ENCODE measurements around a stretch of chr11.

DNA sequence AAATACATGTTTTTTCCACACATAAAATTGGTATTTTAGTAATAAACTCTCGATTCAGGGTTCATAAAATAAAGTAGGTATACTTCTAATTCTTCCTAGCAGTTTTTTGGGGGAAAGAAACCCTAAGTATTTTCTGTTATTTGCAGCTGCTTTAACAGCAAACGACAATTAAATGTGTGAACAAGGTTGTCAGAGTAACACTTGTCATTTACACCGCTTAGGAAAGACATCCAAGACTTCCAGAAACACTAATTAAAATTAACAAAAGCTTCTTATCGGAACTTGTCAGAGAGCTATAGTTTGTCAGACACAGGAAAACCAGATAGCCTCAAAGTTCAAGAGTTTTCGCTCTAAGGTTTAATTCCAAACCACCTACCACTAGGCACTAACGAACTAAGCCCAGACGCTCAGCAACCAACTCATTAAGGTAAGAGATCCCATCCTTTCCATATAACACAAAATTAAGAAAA, 545 bp downstream of the IMMP1L start:
- CAGE, long polyA plus RNA = no peak
- RRBS = no CpG with 5 or more reads among the region's 7 CpGs

- CAGE, long polyA plus RNA = no peak
- RRBS = no CpG with 5 or more reads among the region's 9 CpGs
Observed at GRCh38 chr11:32396213-32396930, 39.0 kb downstream of the WT1 start.

GRCh38 chr11:32426627-32427508, 8.5 kb downstream of the WT1 start:
- CAGE, long polyA plus RNA = no peak
- RRBS = 4% methylated on average over 30 of the region's 65 CpGs

- CAGE, long polyA plus RNA = no peak
- RRBS = no CpG with 5 or more reads among the region's 46 CpGs
Observed at GRCh38 chr11:32433498-32434293, 1.6 kb downstream of the WT1 start.

- CAGE, long polyA plus RNA = no peak
- RRBS = no CpG with 5 or more reads among the region's 8 CpGs
Observed at GRCh38 chr11:32831081-32831774, 1.5 kb downstream of the PRRG4 start.

GRCh38 chr11:32892118-32892639, 432 bp upstream of the QSER1 start:
- CAGE, long polyA plus RNA = no peak
- RRBS = 1% methylated on average over 10 of the region's 35 CpGs

DNA sequence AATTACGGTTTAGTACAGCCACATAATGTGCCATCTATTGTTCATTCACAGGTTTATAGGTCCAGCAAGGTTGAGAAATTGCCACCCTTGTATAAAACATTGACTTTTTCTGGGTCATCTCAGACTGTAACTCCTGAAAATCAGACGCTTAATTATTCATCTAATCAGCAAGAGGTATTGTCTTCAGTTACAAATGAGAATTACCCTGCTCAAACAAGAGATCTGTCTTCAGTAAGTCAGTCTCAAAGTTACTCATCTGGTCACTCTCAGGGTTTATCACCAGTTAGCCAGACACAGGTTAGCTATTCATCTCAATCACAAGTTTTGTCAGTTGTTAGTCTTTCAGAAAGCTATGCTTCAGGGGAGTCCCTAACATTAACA, 40.1 kb downstream of the QSER1 start:
- CAGE, long polyA plus RNA = no peak
- RRBS = no CpG with 5 or more reads among the region's 2 CpGs

DNA sequence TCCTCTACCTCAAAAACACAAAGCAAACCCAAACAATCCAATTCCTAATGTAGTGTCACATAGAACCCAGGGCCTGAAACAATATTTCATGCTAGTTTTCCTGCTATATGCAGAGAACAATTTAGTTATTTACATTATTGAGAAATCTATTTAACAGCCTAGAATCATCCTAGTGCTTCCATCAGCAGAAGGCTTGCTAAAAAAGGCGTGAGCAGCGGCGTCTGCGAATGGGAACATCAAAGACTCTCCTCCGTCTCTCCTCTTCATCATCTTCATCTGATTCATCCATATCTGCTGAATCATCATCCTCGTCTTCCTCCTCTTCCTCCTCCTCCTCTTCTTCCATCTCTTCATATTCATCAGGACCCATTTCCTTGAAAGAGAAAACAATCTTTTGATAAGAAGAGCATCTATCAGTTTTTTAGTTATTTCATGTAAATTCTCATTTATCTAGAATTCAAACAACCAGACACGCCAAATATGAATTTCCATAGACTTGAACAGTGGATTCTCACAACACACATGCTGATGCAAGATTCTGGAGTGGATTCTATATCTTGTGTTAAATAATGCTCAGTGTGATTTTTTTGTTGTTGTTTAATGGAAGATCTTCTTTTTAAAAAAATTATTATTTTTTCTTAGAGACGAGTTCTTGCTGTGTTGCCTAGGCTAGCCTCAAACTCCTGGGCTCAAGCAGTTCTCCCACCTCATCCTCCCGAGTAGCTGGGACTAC, 5.7 kb upstream of the CD59 start:
- CAGE, long polyA plus RNA = no peak
- RRBS = no CpG with 5 or more reads among the region's 9 CpGs

GRCh38 chr11:33892743-33893439, 1.0 kb upstream of the LMO2 start:
- CAGE, long polyA plus RNA = no peak
- RRBS = no CpG with 5 or more reads among the region's 11 CpGs

GRCh38 chr11:33921195-33921634, 29.3 kb upstream of the LMO2 start:
- CAGE, long polyA plus RNA = no peak
- RRBS = no CpG with 5 or more reads among the region's 5 CpGs

DNA sequence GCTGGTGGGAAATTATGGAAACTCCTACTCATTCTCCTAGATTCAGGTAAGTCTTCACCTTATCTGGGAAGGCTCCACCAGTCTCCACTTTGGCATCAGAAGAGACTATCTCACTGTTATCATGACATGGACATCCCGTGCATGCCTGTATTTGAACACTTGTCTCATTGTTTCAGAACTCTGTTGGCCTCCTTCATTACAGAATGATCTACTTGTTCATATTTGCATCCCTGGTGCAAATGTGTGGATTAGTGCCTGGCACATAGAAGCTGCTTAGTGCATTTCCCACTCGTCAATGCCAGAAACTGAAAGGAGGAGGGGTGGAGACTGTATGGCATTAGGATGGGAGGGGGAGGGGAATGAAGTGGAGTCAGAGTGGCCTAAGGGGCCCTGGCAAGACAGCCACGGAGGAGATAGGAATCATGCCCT, 54.0 kb upstream of the CAPRIN1 start:
- CAGE, long polyA plus RNA = no peak
- RRBS = no CpG with 5 or more reads among the region's 3 CpGs

GRCh38 chr11:34034097-34034475, 17.4 kb upstream of the CAPRIN1 start:
- CAGE, long polyA plus RNA = no peak
- RRBS = no CpG with 5 or more reads among the region's 5 CpGs

DNA sequence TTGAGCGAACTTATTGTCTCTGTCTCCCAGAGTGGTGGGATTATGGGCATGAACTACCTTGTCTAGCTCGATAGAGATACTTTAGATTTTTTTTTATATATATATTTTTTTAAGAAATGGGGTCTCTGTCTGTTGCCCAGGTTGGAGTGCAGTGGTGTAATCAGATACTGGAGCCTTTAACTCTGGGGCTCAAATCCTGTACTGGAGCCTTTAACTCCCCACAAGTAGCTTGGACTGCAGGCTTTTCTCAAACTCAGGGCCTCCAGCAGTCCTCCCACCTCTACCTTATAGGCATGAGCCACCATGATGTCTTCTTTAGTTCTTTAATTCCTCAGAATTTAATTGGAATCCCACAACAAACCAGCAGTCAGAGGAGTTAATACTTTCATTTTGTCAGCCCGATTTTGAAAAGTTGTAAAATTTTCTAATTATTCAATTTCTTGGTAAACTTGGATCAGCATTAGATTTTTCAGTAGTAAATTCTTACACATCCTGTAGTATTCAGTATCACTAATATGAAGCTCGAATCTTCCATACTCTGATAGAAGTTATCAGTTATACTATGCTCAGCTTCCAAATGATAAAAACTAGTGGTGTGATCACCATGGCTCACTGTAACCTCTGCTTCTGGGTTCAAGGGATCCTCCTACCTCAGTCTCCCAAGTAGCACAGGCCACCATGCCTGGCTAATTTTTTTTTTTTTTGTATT, 12.2 kb upstream of the NAT10 start:
- CAGE, long polyA plus RNA = no peak
- RRBS = no CpG with 5 or more reads among the region's 4 CpGs

DNA sequence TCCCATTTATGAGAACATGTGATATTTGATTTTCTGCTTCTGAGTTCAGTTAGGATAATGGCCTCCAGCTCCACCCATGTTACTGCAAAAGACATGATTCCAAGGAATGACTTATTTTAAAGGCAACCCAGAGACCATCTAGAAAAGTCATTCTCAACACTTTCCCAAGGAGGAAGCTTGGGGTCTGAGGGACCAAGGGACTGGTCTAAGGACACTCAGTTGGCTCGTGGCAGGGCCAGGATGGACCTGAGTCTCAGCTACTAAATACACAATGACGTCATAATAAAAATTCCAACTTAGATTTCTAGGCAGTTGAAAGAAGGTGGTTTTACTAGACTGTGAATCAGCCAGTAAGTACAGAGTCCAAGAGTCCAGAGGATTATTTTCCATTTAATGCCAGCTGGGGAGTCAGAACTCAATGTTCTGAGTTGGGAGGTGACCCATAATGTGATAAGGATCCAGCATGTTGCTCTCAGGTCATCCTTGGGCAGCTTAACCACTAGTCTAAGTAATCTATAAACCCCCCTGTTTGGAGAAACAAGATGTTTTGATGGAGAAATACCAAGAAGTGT, 39.4 kb downstream of the ABTB2 start:
- CAGE, long polyA plus RNA = no peak
- RRBS = no CpG with 5 or more reads among the region's 2 CpGs

DNA sequence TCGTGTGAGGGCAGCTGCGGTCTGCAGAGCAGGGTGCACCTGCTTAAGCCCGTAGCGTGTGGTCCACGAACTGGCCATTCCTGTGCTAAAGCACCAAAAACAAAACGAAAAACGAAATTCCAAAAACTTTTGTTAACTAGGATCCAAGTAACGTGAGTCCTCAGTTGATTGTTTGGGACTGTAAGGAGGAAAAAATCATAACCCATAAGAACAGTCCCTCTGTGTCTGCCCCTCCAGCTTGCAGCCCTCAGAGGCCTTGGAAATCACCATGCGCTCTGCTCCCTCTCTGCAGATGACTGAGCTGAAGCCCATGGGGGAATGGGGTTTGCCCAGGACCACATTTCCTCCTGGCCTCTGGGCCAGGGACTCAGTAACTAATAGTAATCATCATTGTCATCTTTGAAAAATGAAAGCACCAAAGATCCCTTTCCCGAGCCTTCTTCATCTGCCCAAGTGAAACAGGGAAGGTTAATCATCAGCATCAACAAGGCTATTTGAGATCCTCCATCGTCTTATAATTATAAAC, 24.5 kb downstream of the ELF5 start:
- CAGE, long polyA plus RNA = no peak
- RRBS = no CpG with 5 or more reads among the region's 11 CpGs

DNA sequence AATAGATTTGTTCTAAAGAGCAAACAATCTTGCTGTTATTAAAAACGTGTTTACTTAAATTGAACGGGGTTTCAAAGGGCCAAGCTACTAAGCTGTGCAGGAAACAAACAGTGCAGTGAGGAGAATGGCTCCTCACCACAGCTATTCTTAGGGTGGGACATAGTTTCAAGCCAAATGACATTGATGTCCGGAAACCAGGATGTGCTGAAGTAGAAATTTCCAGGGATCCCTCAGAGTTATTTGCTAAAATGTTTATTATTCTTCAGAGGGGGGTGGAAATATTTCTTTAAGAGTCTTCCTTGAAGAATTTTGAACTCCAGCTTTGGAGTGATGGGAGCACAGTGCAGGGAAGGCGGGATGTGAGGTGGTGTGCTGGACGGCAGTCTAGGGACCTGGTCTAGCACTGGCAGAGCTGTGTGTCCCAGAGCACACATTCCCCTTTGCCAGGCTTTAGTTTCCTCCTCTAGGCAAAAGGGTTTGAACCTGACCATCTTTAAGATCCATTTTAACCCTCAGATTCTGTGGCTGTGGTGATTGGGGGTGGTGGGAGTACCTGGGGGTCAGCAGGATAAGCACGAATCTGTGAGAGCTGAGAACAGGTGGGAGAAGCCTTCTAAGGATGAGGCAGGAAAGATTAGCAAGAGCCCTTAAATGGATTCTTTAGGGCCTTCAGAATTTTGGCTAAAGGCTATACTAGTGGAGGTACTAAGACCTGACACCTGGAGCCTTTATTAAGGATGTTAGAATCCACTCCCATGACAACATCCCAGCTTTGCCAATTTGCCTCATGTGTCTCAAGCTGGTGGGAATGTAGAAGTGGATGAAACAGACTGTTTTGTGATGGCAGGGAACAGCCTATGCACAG, 3.8 kb downstream of the EHF start:
- CAGE, long polyA plus RNA = no peak
- RRBS = no CpG with 5 or more reads among the region's 6 CpGs

DNA sequence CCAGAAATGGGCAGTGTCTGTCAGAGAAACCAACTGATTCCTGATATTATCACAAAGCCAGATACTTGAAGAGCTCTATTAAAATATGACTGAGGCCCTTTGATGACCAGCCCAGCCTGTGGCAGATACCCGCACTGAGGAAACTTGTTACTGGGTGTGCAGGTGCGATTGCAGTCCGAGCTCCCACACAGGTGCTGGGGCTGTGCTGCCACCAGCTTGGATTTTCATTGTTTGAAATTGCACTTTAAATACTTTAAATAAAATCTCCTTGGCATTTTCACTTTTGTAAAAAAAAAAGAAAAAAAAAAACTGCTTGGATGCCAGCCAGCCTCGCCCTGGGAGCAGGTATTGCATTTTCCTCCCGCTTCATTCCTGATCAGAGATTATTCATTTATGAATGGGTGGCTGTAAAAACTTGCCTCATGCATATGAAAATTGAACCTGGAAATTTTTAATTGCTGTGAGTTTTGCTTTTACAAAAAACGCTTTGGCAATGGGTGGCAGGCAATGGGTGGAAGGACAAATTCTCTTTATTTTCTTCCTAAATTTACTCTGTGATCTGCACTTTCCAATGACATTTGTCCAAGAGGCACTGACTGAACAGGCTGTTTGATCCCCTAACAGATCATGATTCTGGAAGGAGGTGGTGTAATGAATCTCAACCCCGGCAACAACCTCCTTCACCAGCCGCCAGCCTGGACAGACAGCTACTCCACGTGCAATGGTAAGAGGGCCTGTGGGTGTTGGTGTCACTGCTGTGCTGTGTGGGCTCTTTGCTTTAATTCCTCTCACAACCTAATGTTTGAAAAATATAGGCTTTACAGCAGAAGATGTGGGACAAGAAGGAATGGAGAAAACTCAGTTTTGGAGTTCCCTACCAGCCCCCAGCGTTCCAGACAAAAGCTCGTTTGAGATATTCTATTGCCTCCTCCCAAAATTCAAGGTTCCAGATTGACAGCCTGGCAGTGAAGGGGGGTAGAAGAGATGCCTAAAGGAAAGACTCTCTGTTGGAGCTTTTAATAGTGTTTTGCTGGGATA, 21.4 kb downstream of the EHF start:
- CAGE, long polyA plus RNA = no peak
- RRBS = no CpG with 5 or more reads among the region's 11 CpGs

- CAGE, long polyA plus RNA = no peak
- RRBS = no CpG with 5 or more reads among the region's 4 CpGs
Observed at GRCh38 chr11:34651444-34651905, 30.6 kb downstream of the EHF start.

GRCh38 chr11:34916749-34916823, 168 bp downstream of the PDHX start:
- CAGE, long polyA plus RNA = no peak
- RRBS = no CpG with 5 or more reads among the region's 4 CpGs

DNA sequence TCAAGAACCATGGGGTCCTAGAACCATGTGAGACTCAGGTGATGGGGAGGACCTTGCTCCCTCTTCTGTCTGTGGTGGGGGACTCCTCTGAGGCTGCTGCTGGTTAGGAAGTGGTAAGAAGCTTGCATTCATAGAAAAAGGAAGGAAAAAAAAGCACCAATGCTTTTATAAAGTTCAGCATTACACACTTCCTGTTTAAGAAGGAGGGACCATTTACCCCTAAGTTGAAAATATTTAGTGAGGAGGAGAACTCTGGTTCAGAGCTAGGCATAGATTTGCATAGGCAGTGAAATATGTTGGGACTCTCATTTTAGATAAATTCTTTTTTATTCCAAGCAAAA, 91.7 kb upstream of the CD44 start:
- CAGE, long polyA plus RNA = no peak